Psoas muscle (tissue), 2 donors: ENCODE measurements around a stretch of chr7.

GRCh38 chr7:77653592-77654125, 42.6 kb upstream of the RSBN1L start:
- PRO-cap, 2 experiments: no peak in any of the 2 experiments

DNA sequence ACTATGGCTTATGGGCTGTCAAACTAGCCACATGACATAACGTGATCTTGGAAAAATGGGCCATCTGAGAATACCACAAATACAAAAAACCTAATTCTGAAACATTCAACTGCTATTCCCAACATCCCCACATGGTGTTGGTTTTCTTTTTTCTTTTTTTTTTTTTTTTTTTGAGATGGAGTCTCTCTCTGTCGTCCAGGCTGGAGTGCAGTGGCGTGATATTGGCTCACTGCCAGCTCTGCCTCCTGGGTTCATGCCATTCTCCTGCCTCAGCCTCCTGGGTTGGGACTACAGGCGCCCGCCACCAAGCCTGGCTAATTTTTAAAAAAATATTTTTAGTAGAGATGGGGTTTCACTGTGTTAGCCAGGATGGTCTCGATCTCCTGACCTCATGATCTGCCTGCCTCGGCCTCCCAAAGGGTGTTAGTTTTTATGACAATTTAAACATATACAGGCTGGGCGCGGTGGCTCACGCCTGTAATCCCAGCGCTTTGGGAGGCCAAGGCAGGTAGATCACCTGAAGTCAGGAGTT, 17.3 kb upstream of the RSBN1L start:
- PRO-cap, 2 experiments: no peak in any of the 2 experiments

DNA sequence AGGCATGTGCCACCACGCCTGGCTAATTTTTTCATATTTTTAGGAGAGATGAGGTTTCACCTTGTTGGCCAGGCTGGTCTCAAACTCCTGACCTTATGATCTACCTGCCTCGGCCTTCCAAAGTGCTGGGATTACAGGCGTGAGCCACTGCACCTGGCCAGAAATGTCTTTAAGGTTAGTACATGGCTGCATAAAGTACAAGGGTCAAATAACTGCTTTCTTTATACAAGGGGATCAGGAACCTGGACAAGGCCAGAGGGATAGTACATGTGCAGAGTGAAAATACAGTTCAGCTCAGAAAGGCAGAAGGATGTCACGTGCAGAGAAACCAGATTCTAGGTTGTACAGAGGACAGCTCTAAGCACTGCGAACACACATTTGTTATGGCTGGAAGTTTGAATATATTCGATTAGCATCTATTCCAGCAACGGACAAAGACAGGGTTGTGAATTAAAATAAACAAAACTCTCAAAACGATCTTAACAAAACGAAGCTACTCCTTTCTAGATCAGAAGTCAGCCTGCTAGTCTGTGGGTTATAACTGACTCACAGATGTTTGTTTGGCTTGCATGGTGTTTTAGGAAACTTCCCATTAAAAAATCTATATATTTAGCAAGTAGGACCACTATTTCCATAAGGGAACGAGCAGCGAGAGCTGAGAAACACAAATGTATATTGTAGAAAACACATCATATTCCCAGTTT, 5.9 kb upstream of the RSBN1L start:
- PRO-cap, 2 experiments: no peak in any of the 2 experiments

- PRO-cap, 2 experiments: no peak in any of the 2 experiments
These were observed 1.8 kb downstream of the TMEM60 start for GRCh38 chr7:77796412-77796888.

- PRO-cap, 2 experiments: peak in 2 of 2 experiments; most common plus-strand start chr7:77799744 (in 1); most common minus-strand start chr7:77799537 (in 1)
These were observed 1.2 kb upstream of the TMEM60 start for GRCh38 chr7:77799337-77799937.

DNA sequence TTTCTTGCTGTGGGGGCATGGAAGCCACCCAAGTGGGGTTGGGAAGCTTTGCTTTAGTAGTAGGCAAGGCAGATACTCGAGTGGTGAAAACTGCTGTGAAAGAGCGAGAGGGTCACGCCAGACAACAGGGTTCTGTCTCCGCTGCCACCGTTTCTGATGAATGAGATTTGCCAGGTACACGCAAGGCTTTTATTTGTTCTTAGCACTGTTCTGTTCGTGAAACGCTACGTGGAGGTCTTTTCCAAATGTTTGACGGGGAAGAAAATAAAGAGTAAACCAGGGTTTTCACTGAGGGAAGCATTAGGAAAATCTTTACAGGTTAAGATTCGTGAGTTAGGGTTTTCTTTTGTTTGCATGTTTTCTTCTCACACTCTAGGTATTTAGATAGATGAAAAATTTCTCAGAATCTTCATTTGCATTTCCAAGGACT, 1.3 kb downstream of the GNAI1 start:
- PRO-cap, 2 experiments: peak in 1 of 2 experiments; most common minus-strand start position 162 of the sequence (in 1)

GRCh38 chr7:80277339-80278226, 143.0 kb downstream of the GNAI1 start:
- PRO-cap, 2 experiments: no peak in any of the 2 experiments

- PRO-cap, 2 experiments: peak in 1 of 2 experiments; most common minus-strand start chr7:80526641 (in 1)
These were observed 14.6 kb upstream of the GNAT3 start for GRCh38 chr7:80526436-80526914.

GRCh38 chr7:80758330-80758569, 119.8 kb downstream of the CD36 start:
- PRO-cap, 2 experiments: no peak in any of the 2 experiments

DNA sequence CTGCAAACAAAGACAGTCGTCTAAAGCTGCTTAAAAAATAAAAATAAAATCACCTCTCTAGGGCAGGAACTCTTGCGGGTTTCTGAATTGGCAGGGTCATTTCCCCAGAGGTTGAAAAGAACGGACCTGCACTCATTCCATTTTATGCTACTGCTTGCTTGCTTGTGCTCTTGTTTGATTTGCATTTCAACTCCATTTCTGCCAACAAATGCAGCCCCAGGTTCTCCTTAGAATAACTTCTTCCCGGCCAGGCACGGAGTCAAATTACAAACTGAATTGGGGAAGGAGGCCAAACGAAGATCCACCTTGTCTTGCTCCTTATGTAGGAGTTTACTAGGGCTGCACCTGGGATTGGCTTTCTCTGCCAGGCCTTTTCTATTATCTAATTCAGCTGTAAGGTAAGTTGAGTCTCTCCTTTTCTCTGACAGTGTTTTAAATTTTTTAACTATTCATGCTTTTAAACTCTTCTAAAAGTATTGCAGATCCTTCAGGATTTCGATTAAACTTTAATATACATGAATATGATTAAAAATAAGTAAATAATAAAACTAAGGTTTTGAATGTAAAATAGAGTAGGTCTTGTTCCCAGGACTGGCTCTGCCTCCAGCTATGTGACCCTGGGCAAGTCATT, 79.5 kb downstream of the HGF start:
- PRO-cap, 2 experiments: no peak in any of the 2 experiments

DNA sequence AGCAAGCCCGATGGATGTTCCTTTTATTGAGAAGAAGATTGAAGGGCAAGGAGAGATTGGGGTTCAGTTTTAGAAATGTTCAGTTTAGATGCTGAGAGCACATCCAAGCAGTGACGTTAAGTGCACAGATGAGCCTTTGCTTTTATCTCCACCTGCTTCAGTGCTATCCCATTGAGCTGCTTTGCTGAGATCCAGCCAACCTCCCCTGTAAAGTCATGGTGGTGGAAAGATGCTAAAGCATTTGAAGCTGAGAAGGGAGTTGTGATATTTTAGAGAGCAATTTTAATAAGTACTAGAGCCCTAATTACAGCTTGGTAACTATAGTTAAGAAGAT, 76.5 kb downstream of the HGF start:
- PRO-cap, 2 experiments: no peak in any of the 2 experiments

- PRO-cap, 2 experiments: peak in 1 of 2 experiments; most common plus-strand start chr7:82442895 (in 1); most common minus-strand start chr7:82442829 (in 1)
These were observed 1.0 kb downstream of the CACNA2D1 start for GRCh38 chr7:82442491-82443047.

GRCh38 chr7:82677503-82677856, 233.9 kb upstream of the CACNA2D1 start:
- PRO-cap, 2 experiments: no peak in any of the 2 experiments

- PRO-cap, 2 experiments: no peak in any of the 2 experiments
These were observed 44.3 kb downstream of the SEMA3A start for GRCh38 chr7:84149969-84151106.

DNA sequence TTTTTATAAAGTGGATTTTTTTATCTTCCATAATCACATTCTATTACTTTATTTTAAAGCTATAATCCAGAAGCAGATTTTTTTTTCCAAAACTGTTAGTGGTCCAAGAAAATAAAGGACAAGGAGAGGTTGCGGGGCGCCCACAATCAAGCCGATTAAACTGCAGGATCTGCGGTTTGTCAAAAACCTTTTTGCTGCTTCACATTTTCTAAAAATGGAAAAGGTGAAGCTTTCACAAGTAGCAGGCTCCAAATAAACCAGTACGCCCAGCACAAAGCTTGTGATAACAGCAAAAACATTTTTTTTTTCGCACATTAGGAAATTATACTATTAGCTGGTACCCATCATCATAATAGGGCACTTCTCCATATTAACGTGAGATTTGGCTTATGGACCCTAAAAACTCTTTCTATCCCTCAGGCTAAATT, 122.1 kb upstream of the SEMA3A start:
- PRO-cap, 2 experiments: no peak in any of the 2 experiments

DNA sequence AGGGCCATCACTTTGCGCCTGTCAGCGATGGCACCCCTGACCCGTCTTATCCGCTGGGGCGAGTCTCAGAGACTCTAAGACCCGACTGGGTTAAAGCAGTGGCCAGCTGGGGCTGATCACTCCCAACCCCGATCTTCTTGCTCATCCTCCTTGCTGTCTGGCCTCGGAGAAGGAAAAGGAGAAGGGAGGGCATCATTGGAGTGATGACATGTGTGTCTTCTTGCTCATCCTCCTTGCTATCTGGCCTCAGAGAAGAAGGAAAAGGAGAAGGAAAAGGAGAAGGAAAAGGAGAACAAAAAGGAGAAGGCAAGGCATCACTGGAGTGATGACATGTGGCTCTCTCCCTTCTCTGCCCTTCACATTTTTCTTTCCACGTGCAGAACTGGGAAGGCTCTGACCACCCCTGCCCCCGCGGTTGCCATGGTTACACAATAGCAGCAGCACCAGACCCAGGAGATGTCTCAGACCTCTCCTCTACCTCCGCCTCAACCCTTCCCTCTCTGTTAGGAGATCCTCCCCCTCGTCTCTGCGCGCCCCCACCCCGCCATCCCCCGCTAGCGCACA, 2.0 kb downstream of the SEMA3D start:
- PRO-cap, 2 experiments: no peak in any of the 2 experiments

DNA sequence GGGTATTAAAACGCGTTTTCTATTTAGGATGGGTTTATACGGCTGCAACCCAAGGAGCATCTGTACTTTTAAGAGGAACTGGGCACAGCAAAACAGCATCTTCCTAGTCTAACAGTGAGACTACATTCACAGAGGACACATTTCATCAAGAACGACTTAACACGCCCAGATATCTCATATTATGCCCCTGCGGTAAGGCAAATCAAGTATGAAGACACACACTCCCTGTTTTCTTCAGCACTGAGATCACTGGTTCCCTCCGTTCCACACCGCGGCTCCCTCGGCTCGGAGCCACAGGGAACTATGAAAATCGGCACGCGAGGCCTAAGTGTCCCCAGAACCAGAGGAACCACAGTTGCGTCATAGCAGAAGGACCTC, 439 bp upstream of the DMTF1 start:
- PRO-cap, 2 experiments: peak in 2 of 2 experiments; most common plus-strand start position 240 of the sequence (in 2); most common minus-strand start position 239 of the sequence (in 1)

DNA sequence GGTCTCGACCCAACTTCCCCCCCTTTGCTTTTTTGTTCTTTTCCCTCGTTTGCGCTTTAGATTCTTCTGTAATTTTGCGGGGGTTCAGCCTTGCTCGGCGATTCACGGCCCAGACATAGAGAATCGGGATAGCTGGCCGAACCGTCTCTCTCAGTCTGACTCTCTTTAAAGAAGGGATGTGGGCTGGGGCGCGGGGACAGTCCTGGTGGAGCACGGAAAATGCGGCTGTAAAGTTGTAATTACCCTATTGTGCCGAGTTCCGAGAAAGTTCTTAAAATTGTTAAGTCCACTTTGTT, 768 bp downstream of the DMTF1 start:
- PRO-cap, 2 experiments: peak in 1 of 2 experiments; most common minus-strand start position 167 of the sequence (in 1)

GRCh38 chr7:87193099-87193554, 26.4 kb downstream of the TMEM243 start:
- PRO-cap, 2 experiments: no peak in any of the 2 experiments

DNA sequence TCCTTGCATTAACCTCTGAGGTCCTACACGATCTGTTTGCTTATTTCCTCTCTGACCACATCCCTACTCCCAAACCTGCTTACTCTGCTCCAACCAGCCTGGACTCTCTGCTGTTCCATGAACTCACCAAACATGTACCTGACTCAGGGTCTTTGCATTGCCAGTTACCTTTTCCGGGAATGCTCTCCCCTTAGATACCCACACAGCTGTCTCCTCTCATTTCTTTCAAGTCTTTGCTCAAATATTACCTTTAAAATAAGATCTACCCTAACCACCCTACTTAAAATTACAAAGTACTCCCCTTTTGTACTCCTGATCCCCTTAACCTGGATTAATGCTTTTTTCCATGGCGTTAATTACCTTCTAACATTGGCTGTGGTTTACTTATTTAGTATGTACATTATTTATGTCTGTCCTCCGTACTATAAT, 2.2 kb downstream of the ABCB4 start:
- PRO-cap, 2 experiments: no peak in any of the 2 experiments